ENCODE measurements around a stretch of chr22.

GRCh38 chr22:50721230-50721656 is 16.8 kb upstream of the ACR start:
- PRO-cap = no peak

DNA sequence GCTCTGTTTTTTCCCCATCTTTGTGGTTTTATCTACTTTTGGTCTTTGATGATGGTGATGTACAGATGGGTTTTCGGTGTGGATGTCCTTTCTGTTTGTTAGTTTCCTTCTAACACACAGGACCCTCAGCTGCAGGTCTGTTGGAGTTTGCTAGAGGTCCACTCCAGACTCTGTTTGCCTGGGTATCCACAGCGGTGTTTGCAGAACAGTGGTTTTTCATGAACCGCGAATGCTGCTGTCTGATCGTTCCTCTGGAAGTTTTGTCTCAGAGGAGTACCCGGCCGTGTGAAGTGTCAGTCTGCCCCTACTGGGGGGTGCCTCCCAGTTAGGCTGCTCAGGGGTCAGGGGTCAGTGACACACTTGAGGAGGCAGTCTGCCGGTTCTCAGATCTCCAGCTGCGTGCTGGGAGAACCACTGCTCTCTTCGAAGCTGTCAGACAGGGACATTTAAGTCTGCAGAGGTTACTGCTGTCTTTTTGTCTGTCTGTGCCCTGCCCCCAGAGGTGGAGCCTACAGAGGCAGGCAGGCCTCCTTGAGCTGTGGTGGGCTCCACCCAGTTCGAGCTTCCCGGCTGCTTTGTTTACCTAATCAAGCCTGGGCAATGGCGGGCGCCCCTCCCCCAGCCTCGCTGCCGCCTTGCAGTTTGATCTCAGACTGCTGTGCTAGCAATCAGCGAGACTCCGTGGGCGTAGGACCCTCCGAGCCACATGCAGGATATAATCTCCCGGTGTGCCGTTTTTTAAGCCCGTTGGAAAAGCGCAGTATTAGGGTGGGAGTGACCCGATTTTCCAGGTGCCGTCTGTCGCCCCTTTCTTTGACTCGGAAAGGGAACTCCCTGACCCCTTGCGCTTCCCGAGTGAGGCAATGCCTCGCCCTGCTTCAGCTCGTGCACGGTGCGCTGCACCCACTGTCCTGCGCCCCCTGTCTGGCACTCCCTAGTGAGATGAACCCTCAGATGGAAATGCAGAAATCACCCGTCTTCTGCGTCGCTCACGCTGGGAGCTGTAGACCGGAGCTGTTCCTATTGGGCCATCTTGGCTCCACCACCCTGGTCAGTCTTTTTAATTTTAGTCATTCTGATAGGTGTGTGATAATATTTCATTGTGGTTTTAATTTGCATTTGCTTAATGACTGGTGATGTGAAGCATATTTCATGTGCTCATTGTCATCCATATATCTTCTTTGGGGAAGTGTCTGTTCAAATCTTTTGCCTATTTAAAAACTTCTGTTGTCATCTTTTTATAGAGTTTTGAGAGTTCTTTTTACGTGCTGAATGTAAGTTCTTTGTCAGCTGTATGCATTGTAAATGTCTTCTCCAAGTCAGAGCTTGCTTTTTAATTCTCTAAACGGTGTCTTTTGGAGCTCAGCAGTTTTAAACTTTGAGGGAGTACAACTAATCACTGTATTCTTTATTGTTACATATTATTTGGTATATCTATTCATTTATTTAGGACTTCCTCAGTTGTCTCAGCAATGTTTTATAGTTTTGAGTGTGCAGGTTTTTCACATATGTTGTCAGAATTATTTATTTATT is 18.8 kb downstream of the ACR start:
- PRO-cap = no peak

DNA sequence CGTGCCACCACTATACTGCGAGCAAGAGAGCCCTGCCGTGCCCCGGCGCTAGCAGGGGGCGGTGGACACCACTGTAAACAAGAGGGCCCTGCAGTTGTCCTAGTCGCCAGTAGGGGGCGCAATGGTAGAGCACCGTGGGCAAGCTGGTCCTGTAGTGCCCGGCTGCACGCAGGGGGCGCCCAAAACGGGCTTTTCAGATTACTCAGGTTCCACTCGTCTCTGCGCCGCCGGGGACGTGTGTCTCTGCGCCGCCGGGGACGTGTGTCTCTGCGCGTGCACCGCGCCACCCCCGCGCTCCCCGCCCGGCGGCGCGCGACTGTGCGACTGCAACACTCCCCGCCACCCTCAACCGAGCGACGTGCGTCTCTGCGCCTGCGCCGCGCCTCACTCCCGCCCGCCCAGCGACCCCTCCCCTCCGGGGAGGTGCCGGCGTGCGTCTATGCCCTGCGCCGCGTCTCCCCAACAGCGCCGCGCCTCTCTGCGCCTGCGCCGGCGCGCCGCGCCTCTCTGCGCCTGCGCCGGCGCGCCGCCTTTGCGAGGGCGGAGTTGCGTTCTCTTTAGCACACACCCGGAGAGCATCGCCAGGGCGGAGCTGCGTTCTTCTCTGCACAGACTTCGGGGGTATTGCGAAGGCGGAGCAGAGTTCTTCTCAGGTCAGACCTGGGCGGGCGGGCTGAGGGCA is 23.4 kb upstream of the RABL2B start:
- PRO-cap = no peak

All from penis (tissue), 1 donor.